Subcutaneous adipose tissue (tissue), 3 donors: ENCODE data around the gene SLC9B2.

GRCh38 chr4:99679124-99679897 lies 21.7 kb upstream of the C4orf54 start:
- PRO-cap: no peak
- RAMPAGE, long total RNA, 3 experiments: no peak in any of the 3 experiments

GRCh38 chr4:99949431-99950172 lies 473 bp downstream of the H2AZ1 start:
- PRO-cap: no peak
- RAMPAGE, long total RNA, 3 experiments: no peak in any of the 3 experiments

DNA sequence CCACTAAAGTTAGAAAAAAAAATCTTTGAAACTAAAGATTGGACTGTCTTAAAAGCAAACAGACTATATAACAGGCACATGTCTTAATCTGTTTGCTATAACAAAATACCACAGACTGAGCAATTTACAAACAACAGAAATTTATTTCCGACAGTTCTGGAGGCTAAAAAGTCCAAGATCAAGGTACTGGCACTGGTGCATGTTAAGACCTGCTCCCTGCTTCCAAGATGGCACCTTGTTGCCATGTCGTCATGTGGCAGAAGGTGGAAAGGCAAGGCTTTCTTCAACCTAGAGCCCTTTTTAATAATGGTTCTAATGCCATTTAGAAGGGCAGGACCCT lies 72.0 kb upstream of the H2AZ1 start:
- PRO-cap: no peak
- RAMPAGE, long total RNA, 3 experiments: no peak in any of the 3 experiments

GRCh38 chr4:100436678-100437058 lies 81.2 kb downstream of the EMCN start:
- PRO-cap: no peak
- RAMPAGE, long total RNA, 3 experiments: no peak in any of the 3 experiments

GRCh38 chr4:100582138-100582571 lies 64.3 kb upstream of the EMCN start:
- PRO-cap: no peak
- RAMPAGE, long total RNA, 3 experiments: no peak in any of the 3 experiments

DNA sequence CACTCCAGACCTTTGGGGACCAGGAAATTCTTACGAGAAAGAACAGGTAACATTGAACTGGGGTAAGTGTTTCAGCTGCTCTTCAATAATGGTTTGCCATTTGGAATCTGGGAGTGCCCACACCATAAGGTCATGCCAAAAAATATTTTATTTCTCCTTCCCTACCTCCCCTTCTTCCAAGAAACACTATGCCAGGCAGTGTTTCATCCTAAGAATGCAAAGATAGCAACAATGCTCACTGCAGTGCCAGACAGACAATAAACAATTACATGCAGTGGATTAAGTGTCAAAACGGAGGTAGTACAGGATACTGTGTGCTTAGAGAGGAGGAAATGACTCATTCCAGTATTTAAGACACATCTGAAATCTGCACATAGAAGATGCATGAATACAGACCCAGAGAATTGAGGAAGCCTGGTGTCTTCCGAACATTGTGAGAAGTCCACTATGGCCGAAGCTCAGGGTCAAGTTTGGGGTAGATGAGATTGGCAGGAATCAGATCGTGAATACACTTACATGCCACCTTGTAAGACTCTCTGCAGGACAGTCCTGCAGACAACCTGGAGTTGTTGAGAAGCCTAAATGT lies 326.4 kb downstream of the PPP3CA start:
- PRO-cap: no peak
- RAMPAGE, long total RNA, 3 experiments: no peak in any of the 3 experiments

DNA sequence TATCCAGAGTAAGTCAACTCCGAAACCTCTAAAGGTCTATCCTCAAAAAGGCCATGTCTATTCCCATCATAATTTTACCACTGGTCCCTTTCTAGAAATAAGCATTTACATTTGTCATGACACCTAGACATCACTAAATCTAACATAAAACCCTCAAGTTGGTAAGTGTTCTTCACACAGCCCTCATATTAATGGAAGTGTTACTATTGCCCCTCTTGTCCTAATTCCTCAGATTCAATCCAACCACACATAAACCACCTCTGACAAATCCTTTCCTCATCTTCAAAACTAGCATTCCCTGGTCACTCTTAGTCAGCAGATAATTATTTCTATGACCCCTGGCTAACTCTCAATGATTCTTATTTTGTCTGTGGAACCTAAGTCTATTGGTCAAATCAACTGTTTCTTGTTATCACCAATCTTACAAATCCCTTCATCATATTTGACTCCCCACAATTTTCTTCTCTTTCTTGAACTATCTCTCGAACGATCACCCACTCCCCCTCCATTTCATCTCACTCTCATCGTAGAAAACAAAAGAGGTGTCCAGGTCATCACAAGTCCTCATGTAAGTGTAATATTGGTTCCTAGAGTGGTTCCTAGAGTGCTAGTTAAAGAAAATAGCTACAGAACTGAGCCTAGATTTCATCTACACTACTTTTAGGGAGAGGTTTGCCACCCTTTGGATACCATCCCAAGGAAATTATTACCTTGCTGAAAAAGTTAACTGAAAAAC lies 168.5 kb downstream of the PPP3CA start:
- PRO-cap: no peak
- RAMPAGE, long total RNA, 3 experiments: no peak in any of the 3 experiments

DNA sequence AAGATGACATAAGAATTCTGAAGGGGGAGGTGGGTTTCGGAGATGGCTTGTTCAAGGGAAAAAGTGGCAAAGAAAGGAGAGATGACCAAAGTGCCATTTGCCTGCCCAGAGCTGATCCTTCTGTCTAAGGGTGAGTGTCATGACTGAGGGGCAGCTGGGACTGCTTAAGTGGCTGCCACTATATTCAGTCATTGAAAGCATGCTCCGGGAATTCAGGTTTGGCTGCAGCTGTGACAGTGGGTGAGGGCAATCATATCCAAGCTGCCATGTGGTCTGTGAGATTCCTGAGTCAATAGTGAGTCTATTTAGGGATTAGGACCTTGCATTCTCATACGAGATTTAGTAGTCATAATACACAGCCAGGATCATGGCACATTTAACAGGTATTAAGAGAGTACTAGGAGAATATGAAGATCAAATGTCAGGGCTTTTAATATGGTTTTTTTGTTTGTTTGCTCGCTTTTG lies 138.7 kb upstream of the BANK1 start:
- PRO-cap: no peak
- RAMPAGE, long total RNA, 3 experiments: no peak in any of the 3 experiments

- PRO-cap: no peak
- RAMPAGE, long total RNA, 3 experiments: no peak in any of the 3 experiments
Observed at GRCh38 chr4:102578815-102579087, 77.6 kb downstream of the NFKB1 start.

GRCh38 chr4:102732684-102733372 lies 27.9 kb downstream of the MANBA start:
- PRO-cap: no peak
- RAMPAGE, long total RNA, 3 experiments: no peak in any of the 3 experiments

- PRO-cap: no peak
- RAMPAGE, long total RNA, 3 experiments: no peak in any of the 3 experiments
Observed at GRCh38 chr4:102757398-102758427, 3.1 kb downstream of the MANBA start.

- PRO-cap: no peak
- RAMPAGE, long total RNA, 3 experiments: no peak in any of the 3 experiments
Observed at GRCh38 chr4:102788965-102789874, 28.5 kb upstream of the MANBA start.

- PRO-cap: no peak
- RAMPAGE, long total RNA, 3 experiments: no peak in any of the 3 experiments
Observed at GRCh38 chr4:102795032-102796086, 32.0 kb downstream of the UBE2D3 start.

DNA sequence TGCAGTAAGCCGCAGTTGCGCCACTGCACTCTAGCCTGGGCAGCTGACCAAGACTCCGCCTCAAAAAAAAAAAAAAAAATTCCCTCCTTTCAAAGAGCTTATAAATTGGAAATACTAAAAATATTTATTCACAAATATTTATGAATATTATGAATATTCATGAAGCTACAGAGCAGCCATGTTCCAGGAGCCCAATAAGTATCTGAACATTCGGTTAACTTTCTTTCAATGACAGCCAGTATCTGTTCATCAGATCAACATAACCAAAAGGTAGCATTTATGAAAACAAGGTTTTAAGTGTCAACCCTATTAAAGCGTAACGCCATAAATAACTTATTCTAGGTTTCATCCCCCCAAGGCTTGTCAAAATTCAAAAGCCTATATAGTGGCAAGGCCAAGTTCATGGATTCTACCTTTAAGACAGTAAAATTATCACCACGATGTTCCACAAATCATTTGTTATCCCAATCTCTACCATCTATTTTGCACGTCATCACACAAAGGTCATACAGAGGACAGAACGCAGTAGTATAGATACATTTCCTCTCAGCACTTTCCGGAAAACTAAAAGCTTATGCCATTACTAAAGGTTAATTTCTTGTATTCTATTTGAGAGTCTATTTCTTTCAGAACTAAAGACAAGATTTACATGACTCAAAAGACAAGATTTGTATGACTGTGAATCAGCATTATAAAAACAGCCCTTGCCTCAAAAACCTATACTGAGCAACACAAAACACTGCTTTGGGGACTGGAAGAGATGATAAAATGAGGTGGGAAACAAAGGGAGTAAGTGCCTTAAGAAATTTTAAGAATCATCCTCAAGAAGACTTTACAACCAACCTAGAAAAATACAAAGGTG lies 7.9 kb downstream of the UBE2D3 start:
- PRO-cap: no peak
- RAMPAGE, long total RNA, 3 experiments: no peak in any of the 3 experiments

GRCh38 chr4:103076266-103076951 lies at the start of gene SLC9B2:
TSS of gene SLC9B2 (minus strand) at chr4:103076761.
- PRO-cap: bidirectional peak, plus-strand start at chr4:103076511, minus-strand start at chr4:103076310; bidirectional peak, plus-strand start at chr4:103076765, minus-strand start at chr4:103076719
- RAMPAGE, long total RNA, 3 experiments: start-site peak on the minus strand in 3 of 3 experiments, at chr4:103076293-103076548 at its widest, 22 to 48 reads per replicate

GRCh38 chr4:103098588-103099013 lies 1.0 kb downstream of the BDH2 start:
- PRO-cap: unidirectional peak, plus-strand start at chr4:103098932
- RAMPAGE, long total RNA, 3 experiments: no peak in any of the 3 experiments

DNA sequence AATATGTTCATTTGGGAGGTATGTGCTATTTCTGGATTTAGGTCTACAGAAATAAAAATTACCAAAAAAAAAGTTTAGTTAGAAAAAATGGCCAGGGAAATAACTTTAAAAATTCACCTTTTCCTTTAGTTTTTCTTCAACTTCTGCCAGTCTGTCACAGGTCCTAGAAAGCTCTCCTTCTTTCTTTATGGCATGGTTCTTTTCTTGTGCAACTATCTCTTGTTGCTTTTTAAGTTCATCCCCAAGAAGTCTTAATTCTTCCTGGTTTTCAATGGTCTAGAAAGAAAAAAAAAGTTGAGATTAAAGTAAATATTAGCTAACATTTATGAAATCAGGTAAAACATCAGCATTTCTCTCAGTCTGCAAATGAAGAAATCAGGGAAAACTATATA lies 47.0 kb downstream of the CENPE start:
- PRO-cap: no peak
- RAMPAGE, long total RNA, 3 experiments: no peak in any of the 3 experiments

DNA sequence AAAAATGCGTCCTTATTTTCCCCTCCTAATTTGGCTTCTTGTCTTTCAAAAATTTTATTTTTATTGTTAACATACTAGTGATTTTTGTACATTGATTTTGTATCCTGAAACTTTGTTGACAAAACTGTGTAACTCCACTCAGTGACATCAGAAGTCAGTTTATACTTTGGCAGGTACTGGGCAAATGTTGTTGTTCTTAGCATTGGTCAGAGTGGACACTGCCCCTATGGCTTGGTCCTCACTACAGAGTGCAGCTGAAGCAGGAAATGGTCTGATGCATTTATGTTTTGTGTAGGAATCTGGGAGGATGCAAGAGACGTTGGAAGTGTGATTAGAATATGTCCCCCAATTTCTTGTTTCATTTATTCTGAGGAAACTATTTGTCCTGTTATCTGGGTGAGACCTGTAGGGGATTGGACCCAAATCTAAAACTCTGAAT lies 205.5 kb upstream of the CENPE start:
- PRO-cap: no peak
- RAMPAGE, long total RNA, 3 experiments: no peak in any of the 3 experiments

DNA sequence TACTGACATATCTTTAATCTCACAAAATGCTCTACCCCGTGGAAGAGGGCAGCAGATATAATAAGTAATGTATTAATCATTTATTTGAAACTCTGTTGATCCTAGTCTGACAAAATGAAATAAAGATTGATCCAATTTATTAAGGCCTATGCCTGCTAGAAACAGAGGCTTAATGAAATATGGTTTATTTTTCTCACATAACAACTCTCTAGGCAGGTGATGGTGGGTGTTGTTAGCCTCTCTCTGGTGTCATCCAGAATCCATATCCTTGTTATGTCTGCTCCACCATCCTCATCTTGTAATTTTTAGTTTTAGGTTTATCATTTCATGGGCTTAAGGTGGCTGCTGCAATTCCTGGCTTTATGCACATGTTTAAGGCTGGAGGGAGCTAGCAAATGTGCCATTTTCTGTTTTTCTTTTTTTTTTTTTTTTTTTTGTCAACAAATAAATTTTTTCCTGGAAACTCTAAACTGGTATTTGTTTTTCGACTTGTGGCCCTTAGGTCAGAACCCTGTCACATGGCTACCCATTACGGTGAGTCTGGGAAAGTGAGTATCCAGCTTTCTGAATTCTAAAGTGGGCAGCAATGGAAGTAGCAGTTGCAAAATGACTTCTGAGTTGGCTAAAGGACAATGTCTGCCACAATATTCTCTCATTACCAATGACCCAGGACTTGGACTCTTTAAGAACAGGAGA lies 224.9 kb upstream of the CENPE start:
- PRO-cap: no peak
- RAMPAGE, long total RNA, 3 experiments: no peak in any of the 3 experiments

DNA sequence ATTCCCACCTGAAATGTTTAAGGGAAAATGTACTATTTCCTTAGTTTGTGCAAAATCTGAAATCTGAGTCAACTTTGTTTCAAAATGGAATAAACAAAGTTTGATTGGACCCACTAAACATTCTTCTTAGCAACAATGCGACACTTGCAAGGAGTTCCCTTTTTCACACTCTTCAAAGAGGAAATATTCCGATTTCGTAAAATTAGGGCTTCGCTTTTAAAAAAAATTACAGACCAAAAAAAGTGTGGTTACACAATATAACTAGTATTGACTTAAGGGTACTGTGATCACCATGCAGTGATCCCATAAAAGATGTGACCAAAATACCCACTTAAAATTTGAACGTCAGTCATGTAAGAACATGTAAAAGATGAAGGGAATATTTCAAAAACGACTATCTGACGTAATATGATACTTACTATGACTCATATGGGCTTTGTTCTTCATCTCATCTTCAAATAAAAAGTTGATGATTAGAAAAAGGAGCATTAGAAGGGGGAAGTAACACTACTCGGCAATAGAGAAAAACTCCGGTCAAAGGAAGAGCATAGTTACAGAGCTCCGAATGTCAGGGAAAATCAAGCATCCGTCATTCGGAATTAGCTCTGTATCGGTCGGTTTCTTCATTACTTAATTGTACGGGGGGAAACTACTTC lies 1.5 kb upstream of the TET2 start:
- PRO-cap: unidirectional peak, plus-strand start at position 517 of the sequence
- RAMPAGE, long total RNA, 3 experiments: no peak in any of the 3 experiments